ENCODE results near the genes NUCB2, TPH1, MRGPRX3, TSG101 and CSRP3.

- PRO-cap, result bidirectional peak, plus-strand start at chr11:17276739, minus-strand start at chr11:17276543
Measured at GRCh38 chr11:17276047-17277169, at the start of gene NUCB2. NUCB2 (plus strand) TSS chr11:17276739.

DNA sequence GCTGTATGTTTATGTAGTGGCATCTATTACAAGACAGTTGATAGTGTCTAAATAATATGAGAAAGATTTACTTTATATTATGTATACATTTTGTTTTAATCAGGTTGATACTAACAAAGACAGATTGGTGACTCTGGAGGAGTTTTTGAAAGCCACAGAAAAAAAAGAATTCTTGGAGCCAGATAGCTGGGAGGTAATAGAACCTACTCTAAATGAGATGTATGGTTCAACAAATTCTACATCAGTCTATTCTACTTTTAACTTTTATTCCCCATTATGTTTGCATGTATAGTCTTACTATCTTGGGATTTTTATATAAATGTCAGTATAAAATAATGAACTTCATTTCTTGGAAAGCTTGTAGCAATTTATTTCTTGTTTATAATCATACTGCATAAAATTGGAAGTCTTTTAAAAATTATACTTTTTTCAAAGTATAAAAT, 36.3 kb upstream of the NCR3LG1 start:
- PRO-cap, result no peak

DNA sequence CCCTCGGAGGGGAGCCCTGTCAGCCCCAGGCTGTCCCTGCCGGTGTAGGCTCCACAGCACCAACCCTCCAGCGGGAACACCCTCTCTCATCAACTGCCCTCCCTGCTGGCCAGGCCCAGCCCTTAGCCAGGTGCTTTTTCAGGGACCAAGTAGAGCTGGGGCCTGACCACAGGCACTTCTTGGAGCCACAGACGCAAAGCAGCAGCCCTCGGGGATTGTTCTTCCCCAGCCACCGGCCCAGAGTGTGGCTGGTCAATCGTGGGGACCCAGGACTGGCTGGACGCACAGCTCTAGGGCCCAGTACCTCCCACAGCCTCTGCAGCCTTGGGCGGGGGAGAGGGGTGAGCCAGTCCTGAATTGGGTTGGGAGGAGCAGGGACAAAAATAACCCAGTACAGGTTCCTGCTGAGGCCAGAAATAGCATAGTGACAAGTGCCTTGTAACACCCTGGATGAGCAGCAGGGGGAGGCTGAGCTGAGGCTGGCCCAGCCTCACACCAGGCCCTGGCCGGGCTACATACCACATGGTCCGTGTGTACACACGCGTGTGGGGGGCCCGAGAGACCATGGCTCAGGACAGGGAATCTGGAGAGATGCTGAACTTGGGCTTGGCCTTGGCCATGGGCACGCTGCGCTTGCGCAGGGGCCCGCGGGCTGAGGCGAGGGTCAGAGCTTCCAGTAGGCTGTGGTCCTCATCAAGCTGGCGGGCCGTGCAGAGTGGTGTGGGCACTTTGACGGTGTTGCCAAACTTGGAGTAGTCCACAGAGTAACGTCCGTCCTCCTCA, 1.9 kb downstream of the KCNJ11 start:
- PRO-cap, result unidirectional peak, plus-strand start at position 175 of the sequence; unidirectional peak, minus-strand start at position 274 of the sequence

- PRO-cap, result no peak
Measured at GRCh38 chr11:17405085-17406259, 17.0 kb upstream of the KCNJ11 start.

- PRO-cap, result unidirectional peak, plus-strand start at chr11:17413025
Measured at GRCh38 chr11:17412705-17413116, 24.3 kb upstream of the KCNJ11 start.

GRCh38 chr11:18046175-18046578, at the start of gene TPH1:
TPH1 (minus strand) TSS chr11:18046269.
- PRO-cap, result bidirectional peak, plus-strand start at chr11:18046254, minus-strand start at chr11:18046269

DNA sequence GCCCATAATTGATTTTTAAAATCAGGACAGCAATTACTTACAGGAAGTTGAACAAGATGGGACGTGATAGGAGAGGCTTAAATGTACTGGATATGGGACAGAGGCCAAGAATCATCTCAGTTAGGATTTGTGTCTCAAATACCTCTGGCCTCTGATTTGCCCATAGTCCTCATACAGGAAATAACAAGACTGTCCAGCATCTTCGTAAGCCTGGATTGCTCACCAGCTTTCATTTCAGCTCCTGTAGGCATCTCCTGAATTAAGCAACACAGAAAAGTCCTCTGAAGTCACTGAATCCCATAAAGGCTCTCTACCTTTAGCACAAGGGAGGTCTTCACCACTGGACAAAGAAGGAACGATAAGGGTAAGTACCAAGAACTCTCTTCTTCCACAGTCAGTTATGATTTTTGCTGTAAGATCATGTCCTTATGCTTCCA, at the start of gene MRGPRX3:
MRGPRX3 (plus strand) TSS at position 196 of the 437 bp plus-strand sequence.
- PRO-cap, result no peak

DNA sequence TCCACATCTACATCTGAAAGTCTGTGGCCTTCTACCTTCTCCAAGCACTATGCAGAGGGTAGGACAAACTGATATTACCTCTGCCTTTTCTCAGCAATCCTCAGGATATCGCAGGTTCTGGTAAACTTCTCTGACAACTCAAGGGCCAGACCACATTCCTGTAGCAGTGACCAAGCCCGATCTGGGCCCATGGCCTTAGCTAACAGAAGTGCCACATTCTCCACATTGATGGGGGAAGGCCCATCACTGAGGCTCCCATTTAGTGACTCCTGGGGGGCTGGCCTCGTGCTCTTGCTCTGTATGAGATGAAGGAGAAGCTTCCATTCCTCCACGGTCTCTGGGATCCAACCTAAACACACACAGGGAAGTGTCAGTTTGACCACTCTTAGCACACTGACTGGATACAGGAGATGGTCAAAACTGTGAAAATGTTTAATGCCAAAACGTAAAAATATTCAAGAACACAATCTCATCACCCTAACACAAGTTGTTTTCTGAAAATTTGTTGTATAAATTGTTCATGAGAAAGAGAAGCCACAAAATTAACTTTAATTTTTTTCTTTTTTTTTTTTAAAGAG, 15.9 kb downstream of the SAA1 start:
- PRO-cap, result no peak

DNA sequence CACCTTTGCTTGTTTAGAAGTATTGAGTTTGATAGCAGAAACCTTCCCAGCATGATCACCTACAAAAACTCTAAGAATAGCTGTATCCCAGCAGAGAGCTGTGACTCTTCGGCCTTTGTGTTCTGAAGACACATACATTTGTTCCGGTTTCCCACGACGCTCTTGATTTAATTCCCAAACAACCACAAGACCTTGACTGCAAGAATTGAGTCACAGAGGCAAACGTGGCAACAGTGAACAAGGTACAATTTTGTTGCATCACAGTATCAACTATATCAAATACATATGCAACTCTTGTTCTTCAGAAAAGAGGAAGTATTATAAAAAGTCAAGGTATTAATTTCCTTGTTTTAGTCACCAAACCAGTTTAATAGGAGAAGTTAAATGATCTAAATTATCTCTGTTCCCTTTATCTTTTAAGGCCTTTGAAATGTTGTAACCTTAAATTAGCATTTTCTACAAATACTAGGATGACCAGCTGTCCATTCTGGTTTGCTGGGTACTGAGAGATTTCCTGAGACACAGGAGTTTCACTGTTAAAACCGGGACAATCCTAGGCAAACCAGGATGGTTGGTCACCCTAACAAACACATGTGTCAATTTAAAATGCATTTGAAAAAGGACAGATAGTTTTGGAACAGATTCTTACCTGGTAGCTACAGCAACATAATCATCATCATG, 11.1 kb downstream of the HPS5 start:
- PRO-cap, result no peak

GRCh38 chr11:18320097-18320491, 1.8 kb downstream of the HPS5 start:
- PRO-cap, result no peak

- PRO-cap, result unidirectional peak, plus-strand start at chr11:18394777
Measured at GRCh38 chr11:18394720-18395035, 315 bp downstream of the LDHA start.

DNA sequence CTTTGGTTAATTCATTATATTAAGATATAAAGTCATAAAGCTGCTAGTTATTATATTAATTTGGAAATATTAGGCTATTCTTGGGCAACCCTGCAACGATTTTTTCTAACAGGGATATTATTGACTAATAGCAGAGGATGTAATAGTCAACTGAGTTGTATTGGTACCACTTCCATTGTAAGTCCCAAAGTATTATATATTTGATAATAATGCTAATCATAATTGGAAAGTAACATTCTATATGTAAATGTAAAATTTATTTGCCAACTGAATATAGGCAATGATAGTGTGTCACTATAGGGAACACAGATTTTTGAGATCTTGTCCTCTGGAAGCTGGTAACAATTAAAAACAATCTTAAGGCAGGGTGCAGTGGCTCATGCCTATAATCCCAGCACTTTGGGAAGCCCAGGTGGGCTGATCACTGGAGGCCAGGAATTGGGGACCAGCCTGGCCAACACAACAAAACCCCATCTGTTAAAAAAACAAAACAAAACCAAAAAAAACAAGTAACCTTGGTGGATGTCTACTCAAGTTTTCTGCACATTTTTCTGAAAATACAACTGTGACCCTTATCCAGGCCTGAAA, 4.2 kb upstream of the LDHC start:
- PRO-cap, result no peak

GRCh38 chr11:18483797-18484251, 28.2 kb downstream of the LDHAL6A start:
- PRO-cap, result no peak

GRCh38 chr11:18502286-18502585, 24.5 kb downstream of the TSG101 start:
- PRO-cap, result no peak

- PRO-cap, result bidirectional peak, plus-strand start at chr11:18526682, minus-strand start at chr11:18526584; bidirectional peak, plus-strand start at chr11:18526966, minus-strand start at chr11:18526895
Measured at GRCh38 chr11:18526431-18527424, at the start of gene TSG101. TSG101 (minus strand) TSS chr11:18526942.

DNA sequence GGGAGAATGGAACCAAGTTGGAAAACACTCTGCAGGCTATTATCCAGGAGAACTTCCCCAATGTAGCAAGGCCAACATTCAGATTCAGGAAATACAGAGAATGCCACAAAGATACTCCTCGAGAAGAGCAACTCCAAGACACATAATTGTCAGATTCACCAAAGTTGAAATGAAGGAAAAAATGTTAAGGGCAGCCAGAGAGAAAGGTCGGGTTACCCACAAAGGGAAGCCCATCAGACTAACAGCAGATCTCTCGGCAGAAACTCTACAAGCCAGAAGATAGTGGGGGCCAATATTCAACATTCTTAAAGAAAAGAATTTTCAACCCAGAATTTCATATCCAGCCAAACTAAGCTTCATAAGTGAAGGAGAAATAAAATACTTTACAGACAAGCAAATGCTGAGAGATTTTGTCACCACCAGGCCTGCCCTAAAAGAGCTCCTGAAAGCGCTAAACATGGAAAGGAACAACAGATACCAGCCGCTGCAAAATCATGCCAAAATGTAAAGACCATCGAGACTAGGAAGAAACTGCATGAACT, 19.6 kb downstream of the ZDHHC13 start:
- PRO-cap, result no peak

- PRO-cap, result no peak
Measured at GRCh38 chr11:19201724-19202708, at the start of gene CSRP3. CSRP3 (minus strand) TSS chr11:19201983.

DNA sequence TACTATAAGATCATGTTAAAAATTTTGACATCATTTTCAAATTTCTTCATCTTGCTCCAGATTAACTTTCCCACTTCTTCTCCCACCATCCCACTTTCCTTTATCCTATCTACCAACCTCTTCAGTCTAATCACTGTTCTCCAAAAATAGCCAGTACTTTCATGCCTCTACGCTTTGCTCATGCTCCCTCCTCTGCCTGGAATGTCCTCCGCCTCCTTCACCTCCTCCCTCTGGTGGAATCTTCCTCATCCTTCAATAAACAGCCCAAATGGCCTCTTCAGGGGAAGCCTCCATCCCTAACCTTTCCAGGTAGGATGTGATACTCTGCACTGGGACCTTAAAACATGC, 7.8 kb upstream of the CSRP3 start:
- PRO-cap, result no peak

GRCh38 chr11:19241458-19242327, 948 bp upstream of the E2F8 start:
- PRO-cap, result unidirectional peak, minus-strand start at chr11:19241692

- PRO-cap, result no peak
Measured at GRCh38 chr11:19341979-19342215, 101.2 kb upstream of the E2F8 start.